Occipital lobe (tissue), 2 donors: ENCODE measurements around a stretch of chr2.

DNA sequence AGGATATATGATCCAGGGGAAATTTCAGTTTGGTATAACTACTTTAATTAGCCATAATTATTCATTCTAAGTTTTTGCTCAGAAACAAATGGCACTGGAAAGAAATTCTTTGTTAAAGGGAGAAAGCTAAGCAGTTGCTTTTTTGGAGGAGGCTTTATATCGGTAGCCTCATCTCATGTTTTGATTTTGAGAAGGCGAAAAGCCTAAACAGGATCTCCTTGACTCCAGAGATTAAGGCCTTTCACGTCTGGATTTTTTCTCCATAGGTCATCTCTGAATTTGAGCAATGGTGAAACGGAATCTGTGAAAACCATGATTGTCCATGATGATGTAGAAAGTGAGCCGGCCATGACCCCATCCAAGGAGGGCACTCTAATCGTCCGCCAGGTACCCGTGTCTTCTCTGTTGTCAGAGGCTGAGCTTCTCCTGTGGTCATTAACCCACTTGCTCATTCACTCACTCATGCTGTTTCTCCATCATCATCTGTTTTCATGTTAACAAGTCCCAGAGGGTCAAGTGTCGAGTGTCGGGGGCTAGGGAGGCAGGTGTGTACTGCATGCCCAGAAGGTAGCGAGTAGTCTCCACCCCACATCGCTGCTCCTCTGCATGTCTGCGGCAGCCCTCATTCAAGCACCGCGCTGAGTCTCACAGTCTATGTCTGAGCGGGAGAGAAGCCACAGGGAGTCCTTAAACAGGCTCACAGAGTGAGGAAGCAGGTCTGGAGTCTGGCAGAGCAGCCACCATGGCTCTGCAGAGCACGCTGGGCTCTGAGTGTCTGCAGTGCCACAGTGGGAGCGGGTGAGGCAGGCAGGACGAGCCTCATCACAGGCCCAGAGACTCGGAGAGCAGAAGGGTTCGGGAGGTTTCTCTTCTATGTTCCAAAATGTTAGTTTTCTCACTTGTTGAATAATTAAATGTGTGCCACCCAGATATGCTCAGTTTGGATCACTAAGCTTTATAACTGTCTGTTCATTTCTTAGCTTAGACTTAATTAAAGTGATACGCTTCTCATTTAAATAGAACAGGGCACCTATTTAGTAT is 121.4 kb upstream of the IL1R2 start:
- RAMPAGE, long total RNA, result no peak

GRCh38 chr2:101998628-101999780 is 7.2 kb downstream of the IL1R2 start:
- RAMPAGE, long total RNA, result no peak

DNA sequence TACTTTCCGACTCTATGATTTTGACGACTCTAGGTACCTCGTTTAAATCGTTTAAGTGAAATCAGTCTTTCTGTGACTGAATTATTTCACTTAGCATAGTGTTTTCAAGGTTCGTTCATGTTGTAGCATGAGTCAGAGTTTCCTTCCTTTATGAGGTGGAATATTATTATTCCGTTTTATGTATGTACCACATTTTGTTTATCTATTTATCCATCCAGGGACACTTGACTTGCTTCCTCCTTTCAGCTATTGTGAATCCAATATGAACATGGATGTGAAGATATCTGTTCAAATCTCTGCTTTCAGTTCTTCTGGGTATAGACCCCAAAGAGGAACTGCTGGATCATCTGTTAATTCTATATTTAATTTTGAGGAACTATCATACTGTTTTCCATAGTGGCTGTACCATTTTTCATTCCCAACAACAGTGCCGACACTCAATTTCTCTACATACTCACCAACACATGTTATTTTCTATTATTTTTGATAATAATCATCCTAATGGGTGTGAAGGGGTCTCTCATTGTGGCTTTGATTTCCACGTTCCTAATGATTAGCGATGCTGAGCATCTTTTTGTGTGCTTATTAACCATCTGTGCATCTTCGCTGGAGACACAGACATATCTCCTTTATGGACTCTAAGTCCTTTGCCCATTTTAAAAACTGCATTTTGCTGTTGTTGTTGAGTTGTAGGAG is 19.3 kb downstream of the IL1R2 start:
- RAMPAGE, long total RNA, result no peak

DNA sequence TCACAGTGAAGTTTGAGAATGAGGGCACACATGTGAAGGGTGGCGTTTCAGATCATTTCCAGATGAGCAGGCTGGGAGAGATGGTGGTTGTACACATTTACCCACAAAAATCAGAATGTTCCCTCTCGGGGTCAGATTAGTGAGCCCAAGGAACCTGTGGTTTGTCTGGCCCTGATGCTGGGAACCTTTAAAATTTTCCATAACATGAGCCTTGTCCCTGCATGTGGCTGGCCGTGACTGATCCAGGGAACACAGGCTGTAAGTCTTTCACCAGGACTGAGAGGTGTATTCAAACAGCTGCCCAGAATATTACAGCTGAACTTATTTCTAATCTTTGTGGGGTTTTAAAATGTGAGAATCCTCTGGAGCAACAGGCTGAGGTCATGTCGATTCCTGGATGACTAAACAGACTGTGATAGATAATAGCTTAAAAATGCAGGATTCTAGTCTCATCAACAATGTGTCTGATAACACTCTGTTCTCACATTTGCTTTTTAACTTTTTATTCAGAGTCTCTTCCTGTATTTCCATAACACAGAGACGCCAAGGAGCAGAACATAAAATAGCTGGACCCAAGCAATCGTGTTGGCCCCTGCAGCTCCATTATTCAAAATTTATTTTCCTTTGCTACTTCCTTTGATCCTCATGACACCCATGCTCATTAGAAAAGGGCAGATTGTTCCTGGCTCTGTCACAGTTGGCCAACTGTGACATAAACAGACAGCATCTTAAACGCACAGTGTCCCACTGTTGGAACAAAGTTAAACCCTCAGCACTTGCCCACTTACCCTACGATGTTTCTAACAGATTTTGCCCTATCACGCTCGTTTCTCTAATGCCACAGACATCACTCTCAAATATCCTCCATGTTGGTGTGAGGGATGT is 35.7 kb downstream of the IL1R2 start:
- RAMPAGE, long total RNA, result no peak

DNA sequence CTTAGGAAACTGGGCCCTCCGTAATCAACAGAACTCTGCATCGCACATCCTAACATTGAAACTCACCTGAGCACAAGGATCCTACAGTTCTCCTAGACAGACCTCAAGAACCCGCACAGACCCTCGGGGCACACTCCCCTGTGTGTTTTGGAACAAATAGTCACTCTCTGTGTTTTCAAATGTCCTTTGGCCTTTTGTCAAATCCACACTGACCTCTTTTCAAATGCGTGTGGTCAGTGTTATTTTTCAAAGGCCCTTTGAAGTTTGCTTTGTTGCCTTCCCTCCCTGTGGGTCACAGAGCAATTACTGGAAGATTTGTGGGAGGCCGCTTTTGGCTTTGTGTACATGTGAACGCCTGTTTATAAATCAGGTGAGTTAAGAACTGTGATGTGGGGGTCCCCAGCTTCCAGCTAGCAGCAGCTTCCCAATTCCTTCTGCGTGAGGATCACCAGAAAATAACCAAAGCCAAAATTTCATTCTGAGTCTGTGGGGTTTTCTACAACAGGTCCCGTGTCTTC is 66.1 kb downstream of the IL1R2 start:
- RAMPAGE, long total RNA, result no peak

DNA sequence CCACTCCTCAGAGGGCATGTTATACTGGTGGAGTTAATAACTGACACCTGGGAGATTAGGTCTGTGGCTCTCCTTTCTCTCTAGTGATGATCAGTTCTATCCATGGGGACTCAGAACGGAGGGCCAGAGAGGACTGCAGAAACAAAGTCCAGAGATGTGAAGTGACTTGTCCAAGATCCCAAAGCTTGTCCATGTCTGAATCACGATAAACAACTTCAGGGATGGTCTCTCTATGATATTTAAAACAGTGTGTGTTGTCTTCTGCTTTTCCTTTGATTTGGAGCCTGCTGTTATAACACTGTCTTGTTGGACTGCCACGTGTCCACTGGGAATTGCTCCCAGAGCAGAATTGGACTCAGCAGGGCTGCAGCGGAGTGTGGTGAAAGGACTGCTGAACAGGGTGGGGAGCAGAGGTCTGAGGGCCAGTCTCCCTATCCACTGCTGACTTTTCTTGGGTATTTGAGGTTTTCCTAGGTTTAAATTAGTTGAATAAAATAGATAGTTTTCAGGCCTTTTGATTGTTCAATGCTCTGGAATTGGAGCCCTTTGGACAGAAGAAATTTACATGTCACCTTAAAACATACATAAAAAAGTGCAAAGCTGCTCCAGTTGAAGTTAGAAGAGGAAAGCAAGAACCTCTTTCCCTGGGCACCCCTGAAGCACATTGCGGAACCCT is 68.3 kb downstream of the IL1R2 start:
- RAMPAGE, long total RNA, result no peak

DNA sequence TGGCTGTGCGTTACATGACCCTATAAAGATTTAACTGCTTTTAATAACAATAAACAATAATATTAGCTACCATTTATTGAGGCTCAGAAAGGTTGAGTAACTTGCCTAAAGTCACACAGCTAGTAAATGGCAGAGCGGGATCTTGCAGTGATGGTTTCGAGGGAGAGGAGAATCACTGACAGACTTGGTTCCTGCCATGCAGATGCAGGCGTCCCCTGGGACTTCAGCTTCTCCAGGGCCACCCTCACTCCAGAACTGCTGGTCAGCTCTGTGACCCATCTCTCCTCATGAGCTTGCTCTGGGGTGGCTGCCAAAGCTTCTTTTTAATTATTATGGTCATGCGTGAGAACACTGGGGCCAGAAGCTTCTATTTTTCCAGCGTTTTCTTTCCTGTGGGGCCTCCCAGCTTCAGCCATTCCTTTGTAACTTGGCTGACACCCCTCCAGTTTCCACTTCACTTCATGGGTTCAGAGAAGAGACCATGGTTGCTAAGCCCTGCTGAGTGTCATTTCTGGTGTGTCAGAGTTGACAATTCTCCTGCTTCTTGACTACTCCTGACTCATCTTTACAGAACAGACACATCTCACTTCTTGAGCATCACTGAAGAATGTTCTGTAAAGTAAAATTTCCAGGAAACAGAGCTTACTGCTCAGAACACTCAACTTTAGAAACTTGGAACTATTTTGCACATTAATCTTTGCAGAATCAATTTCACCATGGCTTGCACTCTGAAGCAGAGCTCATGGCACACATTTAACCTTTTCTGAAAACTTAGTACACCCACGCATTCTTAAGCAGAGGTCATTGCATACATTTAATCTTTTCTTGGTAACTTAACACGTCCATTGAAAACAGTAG is 70.4 kb downstream of the IL1R2 start:
- RAMPAGE, long total RNA, result no peak

- RAMPAGE, long total RNA, result no peak
Measured at GRCh38 chr2:102069039-102069946, 73.3 kb upstream of the IL1R1 start.

DNA sequence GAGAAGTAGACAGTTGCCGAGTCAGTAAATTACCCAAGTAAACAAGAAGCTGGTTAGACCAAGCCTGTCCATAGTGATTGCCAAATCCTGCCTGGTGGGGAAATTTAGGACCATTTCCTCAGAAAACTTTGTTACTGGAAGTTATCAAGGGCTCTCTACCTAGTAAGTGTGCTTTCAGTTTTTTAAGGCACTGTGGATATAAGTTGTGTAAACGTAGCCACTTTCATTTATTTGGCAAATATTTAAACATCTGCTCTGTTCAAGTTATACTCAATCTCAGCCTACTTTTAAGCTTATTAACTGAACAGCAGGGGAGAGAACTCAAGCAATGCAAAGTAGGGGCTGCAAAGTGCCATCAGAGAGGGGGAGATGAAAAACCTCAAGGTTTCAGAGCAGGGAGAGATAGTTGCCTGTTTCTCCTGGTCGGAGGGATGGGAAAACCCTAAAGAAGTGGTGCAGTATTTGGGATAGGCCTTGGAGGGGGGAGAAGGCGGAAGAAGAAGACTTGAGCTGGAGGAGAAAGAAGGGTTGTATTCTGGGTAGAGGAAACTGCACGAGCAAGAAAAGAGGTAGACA is 27.2 kb upstream of the IL1R1 start:
- RAMPAGE, long total RNA, result no peak

GRCh38 chr2:102238235-102239036 is 51.6 kb downstream of the IL1RL2 start:
- RAMPAGE, long total RNA, result no peak

DNA sequence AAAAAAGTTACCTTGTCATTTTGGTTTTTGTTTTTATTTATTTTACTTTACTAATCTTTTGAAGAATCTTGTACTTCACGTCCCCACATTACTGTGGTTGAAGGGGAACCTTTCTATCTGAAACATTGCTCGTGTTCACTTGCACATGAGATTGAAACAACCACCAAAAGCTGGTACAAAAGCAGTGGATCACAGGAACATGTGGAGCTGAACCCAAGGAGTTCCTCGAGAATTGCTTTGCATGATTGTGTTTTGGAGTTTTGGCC is 12.1 kb downstream of the IL18R1 start:
- RAMPAGE, long total RNA, result no peak

DNA sequence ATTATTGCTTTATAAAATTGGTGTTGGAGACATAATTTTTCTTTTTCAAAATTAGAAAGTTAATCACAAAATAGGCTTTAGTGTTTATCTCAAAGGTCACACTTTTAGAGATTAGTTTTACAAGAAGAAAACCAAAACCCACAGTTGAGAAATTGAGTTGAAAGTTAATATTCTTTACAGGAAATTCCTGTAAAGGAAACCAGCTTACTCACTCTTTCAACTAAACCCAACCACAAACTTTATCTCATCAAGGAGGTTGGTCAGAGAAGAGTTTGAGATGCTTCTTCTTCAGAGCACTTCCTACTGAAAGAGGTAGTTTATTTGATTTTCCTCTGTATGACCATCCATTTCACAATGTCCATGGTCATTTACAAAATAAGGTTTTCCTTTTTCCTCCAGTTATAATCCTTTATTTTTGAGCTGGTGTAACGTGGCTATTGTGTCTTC is 4.6 kb upstream of the IL18RAP start:
- RAMPAGE, long total RNA, result no peak

DNA sequence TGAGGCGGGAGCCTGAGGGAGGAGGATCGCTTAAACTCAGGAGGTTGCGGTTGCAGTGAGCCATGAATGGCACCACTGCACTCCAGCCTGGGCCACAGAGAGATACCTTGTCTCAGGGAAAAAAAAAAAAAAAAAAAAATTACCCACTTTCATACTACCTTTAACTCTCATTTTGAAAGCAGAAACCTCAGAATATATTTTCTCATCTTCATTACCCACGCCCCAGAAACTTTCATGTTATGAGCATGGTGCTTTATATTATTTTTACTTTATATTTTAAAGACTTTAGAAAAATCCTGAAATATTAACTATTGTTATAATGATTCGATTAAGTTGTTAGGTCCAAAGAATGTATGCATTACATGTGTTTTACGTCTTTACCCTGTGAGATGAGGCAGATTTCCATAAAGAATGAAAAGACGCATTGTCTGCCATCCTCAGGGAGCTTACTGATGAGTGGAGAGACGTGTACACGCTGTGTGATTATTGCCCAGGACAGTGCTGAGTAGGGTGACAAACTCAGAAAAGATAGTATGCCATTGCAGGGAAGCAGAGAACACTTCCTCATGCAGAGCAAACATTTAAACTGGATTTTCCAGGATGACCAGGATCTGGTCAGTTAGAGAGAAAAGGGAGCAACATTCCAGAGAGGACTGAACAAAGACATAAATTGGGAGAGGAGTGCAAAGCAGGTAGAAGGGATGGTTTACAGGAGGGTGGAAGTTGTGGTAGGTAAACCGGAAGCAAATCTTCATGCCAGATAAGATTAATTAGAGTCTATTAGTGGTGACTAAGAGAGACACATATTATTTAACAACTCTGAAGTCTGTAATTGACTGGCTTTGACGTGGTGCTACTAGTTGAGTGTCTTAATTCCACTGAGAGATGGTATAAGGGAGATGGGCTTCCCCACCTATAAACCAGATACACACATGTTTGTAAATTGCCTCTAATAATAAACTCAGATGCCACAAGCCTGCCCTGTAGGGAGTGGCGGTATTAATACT is 2.2 kb downstream of the SLC9A2 start:
- RAMPAGE, long total RNA, result no peak

DNA sequence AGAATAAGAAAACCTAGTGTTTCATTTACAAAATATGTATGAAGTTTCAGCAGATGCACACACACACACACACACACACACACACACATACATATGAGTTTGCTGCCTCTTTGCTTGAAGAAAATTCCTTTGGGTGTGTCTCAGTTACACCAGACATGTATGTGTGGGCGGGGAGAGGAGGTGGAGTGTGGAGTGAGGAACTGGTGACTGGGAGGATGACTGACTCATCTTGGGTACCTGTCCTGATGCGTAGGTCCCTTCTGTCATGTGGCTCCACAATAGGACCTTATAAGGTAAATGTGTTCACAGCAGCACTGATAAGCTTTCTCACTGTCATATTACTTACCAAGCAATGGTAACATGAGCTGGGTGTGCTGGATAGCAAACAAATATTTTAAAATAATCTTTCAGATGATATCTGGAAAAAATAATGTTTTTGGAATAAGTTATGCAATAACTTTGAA is 45.1 kb downstream of the SLC9A2 start:
- RAMPAGE, long total RNA, result no peak

DNA sequence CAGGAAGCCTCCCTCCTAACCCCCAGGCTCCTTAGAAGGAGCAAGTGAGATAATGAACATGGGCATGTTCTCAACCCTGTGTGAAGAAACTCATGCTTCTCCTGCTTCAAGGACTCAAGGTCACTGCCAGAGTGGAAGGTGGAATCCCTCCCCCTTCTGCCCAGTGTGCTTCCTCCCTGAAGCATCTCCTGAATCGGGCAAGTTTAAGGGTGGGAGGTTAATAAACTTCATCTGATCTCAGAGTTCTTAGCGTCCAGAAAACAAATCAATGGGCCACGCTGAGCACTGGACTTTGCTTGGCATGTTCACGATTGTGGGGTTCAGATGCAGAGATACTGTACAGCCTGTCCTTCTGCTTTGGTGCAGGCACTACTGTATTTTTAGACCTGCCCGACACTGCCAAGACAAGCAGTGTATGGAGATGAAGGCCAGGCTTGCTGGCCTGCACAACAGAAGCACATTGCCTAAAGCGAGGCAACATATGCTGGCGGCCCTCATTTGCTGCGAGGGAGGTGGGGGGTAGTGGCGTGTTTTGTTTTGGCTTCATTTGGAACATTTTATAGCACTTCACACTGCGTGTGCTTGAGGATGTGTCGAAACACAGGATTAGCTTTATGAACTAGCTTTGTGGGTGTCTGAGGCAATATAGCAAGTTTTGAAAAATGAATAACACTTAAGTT is 26.9 kb downstream of the TMEM182 start:
- RAMPAGE, long total RNA, result no peak

DNA sequence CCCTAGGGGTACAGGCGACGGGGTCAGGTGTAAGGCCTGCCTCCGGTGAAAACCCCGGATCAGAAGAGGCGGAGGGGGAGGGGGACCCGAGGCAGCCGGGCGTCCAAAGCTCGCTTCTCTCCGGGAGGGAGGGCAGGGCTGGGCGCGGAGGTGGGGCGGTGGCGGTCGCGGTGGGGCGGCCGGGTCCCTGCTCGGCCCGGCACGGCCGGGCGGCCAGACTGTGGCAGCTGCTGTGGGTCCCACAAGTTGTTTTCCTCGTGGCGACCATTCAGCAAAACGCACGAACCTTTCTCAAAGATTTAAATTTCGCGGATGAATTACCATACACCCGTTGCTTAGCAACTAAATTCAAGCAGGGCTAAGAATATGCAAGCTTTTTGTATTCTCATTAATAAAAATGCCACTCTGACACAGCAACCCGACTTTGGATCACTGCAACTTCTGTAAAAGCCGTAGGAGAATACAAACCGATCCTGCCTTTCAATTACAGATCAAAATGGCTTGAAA is 8.6 kb downstream of the POU3F3 start:
- RAMPAGE, long total RNA, result no peak

GRCh38 chr2:105038725-105039227 is 907 bp downstream of the MRPS9 start:
- RAMPAGE, long total RNA, result no peak

DNA sequence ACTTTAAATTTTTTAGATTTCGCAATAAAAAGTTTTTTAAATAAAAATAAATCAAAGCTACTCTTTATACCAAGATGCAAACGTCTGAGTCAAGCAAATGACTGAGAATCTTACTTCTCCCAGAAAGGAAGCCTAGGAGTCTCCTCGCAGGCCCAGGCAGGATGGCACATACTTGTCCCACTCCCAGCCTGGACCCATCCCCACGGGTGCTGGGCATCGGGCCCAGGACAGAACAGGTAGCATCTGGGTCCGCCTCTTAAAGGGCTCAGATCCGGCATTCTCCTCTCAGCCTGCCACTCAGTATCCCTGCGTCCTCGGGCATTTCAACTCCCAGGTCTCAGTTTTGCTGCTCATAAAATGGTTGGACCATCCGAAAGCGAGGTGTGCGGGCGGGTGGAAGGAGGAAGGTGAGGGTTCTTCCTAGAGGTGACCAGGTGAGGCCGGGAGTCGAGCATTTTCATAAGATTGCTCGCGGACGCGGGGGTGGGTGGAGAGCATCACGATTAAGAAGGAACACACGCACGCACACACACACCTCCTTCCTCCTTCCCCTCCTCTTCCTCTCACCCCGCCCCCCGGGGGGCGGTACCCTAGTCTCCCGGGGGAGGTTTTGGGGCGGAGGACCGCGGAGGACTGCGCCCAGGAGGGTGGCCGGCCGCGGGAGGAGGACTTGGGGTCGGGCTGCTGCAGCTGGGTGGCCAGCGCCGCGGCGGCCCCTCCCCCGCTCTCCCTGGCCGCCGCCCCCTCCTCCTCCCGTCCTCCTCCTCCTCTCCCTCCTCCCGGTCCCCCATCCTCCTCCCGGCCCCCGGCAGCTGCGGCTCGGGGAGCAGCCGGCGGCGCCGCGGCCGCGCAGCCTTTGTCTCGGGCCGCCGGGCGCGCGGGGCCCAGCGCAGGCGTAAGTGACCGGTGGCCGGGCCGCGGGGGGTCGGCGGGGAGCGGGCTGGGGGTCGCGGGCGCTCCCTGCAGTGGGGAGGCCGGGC is 98.0 kb upstream of the GPR45 start:
- RAMPAGE, long total RNA, result no peak

DNA sequence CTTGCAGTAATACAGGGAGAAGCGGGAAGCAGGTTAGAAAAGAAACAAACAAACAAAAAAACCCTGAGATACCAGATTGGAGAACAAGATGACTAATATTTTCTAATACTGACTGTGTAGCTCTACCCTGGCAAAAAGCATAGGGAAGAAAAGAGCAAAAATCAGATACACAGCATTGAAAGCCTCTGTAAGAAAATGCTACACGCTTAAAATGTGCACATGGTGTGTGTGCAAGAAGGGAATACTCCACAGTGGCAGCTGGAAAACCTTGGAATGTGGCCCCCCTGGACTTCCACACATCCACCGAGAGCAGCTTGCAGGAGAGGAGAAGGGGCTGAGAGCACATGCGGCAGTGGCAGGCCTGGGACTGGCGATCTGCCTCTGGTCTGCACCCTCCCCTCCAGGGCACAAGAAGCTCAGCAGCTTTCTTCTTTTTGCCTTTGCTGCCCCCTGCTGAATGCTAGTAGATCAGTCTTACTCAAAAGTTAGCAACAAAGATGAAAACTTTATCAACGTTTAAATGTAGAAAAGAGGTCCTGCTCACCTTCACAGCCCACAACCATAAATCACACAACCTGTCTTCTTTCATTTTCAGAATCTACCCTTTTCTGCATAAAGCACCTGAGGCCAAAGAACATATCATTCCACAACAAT is 34.8 kb downstream of the TGFBRAP1 start:
- RAMPAGE, long total RNA, result no peak

- RAMPAGE, long total RNA, result no peak
Measured at GRCh38 chr2:105328264-105329239, 983 bp downstream of the TGFBRAP1 start.